Endometrial microvascular endothelial cells (primary cell): ENCODE data around the genes ZNF316 and COL28A1.

- RAMPAGE, long total RNA = no peak
Observed at GRCh38 chr7:6156382-6157108, 51.8 kb downstream of the USP42 start.

DNA sequence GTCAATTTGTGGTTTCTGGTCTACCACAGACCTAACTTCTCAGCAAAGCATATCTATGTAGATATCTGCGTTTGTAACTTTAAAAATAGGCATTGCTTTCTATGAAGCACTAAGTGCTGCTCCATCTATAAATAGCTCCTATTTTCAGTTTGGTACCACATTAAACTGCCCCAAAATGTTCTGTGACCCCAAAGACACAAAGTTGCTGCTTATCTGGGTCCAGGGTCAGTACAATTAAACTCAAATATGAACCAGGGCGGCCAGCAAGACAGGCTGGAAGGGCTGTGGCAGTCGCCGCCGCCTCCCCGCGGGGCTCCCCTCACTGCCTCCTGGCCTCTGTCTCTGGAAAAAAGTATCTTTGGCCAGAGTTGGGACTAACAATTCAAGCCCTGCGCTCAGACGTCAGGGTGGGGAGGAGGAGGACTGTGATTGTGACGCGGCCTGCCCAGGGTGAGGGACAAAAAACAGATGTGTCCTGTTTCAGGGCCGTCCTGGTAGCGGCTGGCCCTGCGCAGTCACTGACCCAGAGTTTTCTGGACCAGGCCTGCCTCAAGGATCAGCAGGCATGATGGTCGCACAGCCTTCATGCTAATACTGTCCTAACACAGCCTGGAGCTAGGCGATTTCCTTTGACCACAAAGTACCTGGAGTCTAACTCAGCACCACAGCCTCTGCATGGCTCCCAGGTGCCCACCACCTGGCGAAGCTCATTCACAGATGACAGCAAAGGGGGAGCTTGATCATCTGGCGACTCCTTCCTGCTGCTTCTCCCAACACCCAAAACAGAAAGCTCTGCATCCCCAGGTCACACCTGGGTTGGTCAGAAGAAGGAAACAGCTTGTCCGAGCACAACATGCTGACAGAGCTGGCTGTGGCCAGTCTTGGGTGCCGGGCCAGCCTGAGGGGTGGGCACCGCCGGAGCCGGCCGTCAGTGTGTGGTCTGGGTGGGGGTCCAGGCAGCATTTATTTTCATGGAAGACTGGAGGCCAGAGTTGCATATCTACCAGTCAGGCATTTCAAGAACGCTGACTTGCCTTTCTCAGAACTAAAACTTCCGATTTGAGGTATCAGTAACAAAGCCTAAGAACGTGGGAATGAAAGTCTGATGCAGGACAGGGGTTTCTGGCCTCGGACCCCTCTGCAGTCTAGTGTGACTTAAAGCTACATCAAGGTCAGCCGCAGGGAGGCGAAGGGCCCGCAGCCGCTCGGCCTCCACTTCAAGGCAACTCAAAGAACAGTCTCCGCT is 57.7 kb downstream of the USP42 start:
- RAMPAGE, long total RNA = no peak

- RAMPAGE, long total RNA = no peak
Observed at GRCh38 chr7:6247171-6247783, 25.1 kb downstream of the CYTH3 start.

DNA sequence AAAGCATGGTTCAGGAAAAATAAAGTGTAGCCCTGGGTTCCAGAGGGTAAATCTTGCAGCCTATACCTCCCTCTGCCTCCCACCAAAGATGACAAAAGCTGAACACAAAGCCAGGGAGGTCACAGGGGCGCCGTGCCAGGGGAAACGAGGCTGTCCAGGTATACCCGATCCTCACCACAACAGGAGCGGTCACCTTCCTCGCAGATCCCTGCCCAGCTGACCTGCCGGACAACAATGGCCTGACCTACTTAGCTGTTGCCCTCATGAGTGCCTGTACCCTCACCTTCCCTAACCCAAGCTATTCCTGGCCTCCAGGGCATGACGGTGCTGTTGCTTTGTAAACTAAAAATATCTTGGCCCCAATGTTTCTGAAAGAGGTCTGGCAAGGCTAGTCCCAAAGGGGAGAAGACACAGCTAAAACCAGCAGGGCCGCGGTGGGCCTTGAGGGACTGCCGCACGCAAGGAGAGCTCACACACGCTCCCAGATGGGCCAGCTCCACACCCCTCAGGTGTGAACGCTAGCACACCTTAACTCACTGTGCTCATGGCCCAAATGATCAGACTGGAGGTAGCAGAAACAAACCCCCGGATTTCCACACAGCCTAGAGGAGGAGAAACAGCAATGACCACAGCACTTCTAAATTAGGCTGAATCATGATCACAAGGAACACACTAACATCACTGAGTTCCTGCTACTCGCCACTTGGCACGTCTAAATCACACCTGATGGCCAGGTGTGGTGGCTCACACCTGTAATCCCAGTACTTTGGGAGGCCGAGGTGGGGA is 10.1 kb downstream of the FAM220A start:
- RAMPAGE, long total RNA = no peak

DNA sequence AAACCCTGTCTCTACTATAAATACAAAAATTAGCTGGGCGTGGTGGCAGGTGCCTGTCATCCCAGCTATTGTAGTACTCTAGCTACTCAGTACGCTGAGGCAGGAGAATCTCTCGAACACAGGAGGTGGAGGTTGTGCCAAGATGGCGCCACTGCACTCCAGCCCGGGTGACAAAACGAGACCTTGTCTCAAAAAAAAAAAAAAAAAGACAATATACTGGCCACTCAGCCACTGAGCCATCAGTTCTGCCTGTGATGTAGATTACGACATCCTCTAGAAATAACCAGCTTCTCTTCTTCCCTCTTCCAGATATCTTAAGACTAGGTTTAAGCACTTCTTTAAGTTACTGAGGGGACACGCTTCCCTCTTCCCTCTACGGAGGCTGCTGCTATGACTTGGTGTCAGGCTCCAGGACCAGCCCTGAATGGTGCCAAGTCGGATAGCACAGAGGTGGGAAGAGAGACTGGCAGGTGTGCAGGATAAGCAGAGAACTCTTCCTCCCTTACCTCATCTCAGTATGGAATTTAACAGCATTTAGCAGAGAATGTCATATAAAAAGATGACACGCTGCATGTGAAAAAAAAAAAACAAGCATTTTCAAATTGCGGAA is 14.0 kb downstream of the DAGLB start:
- RAMPAGE, long total RNA = no peak

GRCh38 chr7:6438269-6438891 is 9.4 kb downstream of the DAGLB start:
- RAMPAGE, long total RNA = no peak

- RAMPAGE, long total RNA = no peak
Observed at GRCh38 chr7:6481773-6482982, 1.8 kb downstream of the KDELR2 start.

DNA sequence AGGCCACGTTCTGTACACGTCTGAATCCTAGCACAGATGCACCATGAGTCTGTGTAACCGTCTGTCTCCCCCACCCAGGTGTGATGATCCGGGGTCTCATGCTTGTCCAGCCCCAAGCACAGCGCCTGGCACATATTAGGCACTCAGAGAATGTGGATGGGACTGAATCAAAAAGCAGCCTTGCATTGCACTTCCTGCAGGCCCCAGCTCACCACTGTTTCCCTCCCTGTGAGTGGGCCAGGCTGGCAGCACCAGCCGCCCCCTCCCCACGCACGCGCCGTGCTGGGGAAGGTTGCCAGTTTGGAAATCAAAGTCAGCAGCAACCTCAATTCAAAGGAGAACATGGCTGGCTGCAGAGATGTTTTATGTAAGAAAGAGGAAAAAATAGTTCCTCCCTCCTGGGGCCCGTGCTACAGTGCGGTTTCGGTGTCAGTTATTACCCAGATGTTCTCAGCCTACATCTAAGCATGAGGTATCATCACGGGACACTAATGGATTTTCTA is 5.6 kb downstream of the GRID2IP start:
- RAMPAGE, long total RNA = no peak

- RAMPAGE, long total RNA = no peak
Observed at GRCh38 chr7:6590525-6590849, 666 bp downstream of the INTS15 start.

- RAMPAGE, long total RNA = no peak
Observed at GRCh38 chr7:6636973-6637467, at the start of gene ZNF316. Gene ZNF316, plus strand, starts transcription at chr7:6637318.

DNA sequence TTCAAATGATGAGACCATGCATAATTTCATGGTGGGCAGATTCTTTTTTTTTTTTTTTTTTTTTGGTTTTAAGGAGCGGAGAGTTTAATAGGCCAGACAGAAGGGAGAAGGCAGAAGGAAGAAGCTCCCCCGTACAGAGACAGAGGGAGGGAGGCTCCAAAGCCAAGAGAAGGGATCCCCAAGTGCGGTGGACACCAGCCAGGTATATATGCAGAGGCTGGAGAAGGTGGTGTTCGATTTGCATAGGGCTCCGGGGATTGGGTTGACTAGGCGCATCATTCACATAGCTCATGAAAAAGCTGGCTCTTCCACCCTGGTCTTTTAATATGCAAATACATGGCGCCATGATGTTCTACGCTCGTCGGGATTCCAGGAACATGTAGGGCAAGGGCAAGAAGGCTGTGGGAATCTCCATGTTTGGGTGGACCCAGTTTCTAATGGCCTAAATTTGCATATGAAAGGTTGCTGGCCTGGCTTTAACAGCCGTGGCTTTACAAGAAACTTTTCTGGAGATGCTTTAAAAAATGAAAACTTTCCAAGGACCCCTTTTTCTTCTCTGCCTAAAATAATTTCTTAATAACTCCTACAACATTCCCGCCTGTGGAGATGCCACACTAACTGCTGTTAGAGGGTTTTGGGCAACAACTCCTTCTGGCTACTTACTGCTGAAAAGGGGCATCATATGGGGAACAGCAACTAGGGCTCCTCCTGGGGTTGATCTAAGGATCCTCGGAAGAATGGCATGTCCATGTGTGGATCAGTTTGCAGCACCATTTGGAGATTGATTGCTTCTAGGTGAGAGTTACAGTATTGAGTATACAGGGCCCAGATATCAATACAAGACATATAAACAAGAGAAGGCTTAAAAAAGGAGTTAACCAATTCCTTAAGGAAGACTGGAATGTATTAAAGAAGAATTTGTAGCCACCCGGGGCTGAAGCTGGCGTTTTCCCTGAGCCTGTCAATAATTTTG is 28.3 kb downstream of the C1GALT1 start:
- RAMPAGE, long total RNA = no peak

DNA sequence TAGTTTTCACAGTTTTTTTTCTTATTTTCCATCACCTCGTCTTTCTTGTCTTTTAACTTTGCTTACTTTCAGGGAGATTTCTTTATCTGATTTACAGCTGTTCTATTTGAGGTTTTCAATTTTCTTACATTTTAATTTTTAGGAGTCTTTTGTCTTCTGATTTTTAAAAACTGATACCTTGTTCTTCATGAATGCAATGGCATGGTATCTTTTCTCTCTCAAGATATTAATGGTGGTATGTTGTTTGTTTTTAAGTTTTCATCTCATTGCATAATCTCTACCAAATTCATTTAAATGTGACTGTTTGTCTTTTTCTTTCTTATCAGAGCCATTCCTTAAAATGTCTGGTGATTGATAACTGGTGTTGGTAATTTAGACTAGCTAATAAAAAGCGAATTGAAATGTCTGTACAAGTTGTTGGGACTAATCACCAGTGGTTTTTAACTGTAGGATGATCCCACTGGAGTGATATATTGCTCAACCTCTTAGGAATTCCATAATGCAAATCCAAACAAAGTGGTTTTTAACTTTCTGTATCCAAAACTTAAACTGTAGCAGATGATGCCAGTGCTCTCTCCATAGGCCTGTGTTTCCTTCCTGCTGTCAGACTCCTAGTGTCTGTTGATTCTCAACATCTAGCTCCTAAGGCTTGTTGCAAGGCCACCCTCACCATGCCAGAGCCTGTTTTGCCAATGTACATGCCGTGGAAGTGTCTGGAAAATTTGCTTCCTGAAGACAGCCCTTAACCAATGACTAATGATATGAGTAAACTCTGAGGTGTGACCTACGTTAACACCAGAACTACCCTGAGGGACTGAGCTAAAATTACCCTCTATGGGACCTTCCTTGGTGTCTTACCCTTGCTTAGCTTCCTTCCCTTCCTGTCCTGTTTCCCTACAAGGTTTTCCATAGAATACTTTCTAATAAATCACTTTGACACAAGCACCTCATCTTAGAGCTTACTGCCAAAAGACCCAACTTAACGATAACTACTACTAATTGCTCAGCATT is 39.1 kb downstream of the C1GALT1 start:
- RAMPAGE, long total RNA = no peak

GRCh38 chr7:7236031-7236379 is 53.7 kb downstream of the C1GALT1 start:
- RAMPAGE, long total RNA = no peak

GRCh38 chr7:7238323-7239114 is 56.2 kb downstream of the C1GALT1 start:
- RAMPAGE, long total RNA = no peak

DNA sequence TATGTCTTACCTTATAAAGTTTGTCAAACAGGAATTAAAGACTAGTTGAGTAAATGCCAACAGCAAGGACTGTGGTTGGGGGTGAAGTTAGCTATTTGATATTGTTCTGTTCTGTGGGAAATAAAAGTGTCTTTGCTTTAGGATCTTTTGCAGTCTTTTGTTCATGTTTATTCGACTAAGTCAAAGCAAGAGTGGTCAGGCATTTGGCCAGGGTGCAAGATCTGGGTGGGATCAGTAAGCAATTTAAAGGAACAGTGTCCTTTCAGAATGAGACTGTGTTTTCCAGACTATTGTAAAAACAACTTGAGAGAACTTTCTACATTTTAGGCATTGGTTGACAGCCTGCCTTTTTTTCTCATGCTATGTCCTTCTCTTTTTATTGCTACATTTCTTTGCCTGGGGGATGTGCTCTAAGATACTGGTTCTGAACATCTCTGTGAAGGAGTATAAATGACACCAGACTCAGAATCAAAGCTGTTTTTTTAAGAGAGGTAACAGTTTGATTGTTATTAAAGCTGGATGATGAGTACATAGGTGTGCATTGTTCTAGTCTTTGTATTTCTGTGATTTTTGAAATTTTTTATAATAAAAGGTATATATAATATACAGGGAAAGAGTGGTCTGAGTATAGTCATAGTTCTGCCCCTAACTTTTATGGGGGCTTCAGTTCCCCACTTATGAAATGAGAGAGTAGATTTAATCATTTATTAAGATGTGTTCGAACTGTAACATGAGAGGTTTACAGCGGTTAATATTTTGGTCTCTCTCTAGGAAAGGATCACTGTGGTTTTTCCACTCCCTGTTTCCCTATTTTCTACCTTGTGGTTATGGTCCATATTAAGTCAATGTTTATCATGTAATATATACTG is at the start of gene COL28A1:
Gene COL28A1, minus strand, starts transcription at position 134 of the 869 bp plus-strand sequence.
- RAMPAGE, long total RNA = no peak

DNA sequence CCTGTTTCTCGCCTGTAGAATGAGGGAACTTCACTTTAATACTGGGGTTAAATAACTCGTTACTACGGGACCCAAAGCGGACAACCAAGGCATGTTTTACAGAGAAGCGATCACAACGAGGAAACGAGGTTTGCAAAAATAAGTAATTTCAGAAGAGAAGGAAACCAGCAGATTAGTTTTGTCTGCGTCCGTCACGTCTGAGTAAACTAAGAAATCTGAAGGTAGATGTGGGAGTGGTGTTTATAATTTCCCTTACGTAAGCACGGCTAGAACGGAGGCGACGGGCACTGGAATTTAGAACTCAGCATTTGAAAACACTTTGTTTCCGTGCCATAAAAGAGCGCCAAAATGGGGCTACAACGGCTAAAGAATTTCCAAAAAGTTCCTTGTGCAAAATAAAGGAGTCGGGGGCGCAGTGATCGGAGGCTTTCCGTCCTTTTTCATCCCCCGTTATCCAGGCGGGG is 715 bp upstream of the UMAD1 start:
- RAMPAGE, long total RNA = no peak

DNA sequence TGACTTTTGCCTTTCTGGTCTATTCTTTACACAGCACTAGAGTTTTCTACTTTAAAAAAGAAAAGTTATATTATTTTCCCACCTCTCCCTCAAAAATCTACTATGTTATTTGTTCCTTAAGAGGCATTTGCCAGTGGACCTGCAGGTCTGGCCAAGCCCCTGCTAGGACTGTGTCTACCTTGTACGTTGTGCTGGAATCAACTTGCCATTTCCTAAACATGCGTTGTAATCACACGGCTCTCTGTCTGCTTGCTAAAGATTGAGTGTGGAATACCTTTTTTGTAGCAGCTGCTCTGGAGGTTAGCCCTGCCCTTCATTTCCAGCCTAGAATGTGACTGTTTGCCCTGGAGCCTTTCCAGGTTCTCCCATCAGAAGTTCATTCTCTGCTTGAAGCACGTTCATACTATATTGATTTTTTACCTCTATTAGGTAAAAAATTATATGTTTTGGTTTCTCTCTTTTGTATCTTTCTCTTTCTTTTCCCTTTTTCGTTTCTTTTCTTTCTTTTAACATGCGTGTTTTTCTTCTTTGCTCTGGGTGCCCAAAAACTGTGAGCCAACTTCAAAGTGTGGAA is 111.7 kb upstream of the RPA3 start:
- RAMPAGE, long total RNA = no peak

DNA sequence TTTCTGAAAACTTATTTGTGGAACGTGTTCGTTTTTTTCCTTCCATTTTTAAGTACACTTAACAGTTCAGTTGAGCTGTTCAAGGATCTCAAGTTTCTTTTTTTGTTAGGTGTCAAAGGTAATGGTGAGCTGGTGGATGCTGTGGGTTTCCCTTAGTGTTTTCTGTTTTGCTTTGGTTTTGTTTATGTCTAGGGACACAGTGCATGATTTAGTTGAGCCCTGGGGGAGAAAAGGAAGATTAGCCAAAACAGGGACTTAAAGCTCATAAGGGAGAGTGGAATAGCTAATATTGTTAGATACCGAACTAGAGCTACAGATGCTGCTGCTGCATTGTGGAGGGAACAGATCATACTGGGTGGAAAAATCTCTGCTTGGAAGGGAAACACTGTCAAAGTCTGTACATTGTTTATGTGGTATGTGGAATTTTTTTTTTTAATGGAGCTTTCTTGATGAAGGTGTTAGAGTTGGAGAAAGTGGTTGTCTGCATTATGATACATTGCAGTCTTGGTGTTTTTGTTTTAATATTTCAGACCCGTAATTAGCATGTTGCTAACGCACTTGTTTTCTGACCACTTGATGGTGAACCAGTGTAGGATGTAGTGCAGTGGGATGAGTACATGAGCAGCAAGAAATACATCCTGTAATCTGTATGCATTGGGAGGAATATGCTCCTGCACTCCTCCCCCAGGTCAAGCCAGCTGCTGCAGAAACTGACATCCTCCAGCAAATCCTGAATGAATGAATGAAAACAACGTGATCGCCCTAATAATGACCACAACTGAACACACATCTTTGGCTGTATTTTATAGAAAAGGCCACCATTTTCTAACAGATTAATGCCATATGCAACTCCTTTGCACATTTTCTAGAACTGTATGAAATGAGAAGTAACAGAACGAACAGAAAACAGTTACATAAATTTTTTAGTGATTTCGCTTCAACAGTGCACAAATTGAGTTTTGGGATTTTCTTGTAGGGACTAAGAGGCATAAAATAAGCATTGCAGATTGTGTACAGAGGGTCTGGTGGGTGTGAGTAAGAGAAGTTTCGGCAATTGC is 2.2 kb downstream of the GLCCI1 start:
- RAMPAGE, long total RNA = no peak

DNA sequence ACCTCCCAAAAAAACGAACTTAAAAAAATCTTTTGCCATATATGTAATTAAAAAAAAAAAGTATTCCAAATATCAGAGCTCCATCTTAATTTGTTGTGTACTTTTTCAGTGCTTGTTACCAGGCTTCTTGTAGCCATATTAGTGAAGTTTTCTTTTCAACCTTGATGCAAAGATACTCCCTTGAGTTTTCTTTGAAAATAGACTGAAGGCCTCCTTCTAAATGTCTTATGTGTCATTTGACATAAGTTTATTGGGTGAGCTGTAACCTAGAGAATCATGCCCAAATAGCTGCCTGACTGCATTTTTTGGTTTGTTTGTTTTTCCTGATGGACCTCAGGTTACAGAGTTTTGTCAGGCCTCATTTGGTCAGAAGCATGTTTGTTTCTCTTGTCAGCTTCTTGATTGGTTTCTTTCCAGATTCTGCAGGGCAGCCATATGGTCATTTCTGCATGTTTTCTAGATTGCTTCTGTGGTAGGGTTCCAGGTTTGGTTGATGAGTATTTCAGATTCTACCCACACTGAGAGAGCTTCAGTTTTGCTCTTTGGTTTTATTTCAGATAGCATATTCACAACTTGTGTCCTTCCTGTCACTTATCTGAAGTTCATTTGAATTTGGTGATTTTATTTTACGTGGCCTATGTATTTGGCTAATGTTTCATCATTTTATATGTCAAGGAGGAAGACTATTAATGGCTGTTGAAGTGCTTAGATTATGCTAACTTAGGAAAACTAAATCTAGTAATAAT is 27.9 kb downstream of the GLCCI1 start:
- RAMPAGE, long total RNA = no peak

DNA sequence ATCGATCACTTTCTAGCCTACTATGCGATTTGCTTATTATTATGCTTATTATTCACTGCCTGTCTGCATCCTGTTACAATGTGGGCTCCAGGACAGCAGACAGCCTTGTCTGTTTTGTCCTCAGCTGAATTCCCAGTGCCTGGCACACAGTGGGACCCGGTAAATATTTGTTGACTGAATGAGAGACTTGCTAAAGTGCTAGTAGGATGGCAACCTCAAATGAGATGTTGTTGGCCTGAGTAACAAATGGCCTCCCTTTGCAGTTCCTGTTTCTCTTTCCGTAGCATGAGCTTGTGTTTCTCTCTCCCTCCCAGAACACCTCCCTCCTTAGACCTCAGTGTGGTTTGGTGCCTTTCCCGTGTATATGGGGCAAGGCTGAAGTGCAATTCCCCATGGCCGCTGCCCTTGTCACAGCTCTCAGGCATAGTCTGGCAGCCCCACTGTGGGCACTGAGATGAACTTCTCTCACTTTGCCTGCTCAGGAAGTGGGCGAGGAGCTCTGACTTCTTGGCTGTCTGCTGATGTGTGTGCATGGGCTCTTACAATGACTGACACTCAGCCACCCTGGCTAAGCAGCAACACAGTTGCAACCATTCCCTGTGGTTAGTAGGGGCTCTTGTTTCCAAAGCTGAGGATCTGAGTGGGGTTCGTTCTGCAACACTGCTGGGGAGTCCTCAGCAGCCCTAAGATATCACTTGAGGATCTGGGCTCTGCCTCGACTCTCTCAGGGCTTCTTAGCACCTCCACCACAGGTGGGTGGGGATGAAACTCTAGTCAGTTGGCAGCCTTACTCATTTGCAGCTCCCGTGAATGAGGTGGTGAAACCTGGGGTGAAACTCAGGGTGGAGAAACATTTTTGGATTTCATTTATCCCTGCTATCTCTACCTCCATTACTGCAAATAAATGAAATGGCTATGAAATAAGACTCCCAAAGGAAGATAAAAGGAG is 136.1 kb downstream of the ICA1 start:
- RAMPAGE, long total RNA = no peak